Spinal cord (tissue), 3 donors: ENCODE measurements around the gene UHRF2.

GRCh38 chr9:6182653-6183432, 32.8 kb upstream of the IL33 start:
- PRO-cap, result no peak
- RAMPAGE, long total RNA, result no peak

DNA sequence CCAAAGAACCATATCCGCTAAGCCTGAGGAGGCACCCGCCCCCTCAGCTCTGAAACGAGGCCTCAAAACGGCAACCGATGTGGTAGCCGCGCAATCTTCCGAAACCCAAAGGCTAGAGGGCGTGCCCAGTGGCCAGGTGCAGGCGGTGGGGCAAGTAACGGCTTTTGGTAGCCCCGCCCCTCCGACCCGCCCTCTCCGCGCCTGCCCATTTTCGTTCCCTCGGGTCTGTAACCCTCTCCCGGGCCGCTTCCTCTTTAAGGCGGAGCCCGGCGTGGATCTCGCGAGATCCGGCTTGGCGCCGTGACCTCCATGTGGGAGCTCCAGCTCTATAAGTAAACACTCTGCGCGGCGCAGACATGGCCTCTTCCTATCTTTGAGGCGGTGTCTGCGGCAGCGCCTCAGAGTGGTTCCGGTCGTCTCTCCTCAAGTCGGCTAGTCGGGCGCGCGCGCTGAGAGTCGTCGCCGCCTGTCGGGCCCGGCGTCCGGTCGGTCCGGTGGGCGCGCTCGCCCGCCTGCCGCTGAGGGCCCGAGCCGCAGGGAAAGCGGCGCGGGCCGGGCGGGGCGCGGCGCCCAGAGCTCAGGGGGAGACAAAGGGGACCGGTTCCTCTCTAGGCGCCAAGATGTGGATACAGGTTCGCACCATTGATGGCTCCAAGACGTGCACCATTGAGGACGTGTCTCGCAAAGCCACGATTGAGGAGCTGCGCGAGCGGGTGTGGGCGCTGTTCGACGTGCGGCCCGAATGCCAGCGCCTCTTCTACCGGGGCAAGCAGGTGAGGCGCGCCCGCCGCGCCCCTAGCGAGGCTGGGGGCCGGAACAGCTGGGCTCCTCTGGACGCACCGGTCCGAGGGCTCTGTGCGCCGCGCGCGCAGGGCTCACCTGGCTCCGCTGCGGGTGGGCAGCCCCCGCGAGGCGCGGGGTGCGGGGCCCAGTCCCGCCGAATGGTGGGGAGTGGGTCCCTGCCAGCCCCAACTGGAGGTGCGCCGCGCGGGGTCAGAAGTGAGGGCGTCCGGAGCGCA, at the start of gene UHRF2:
Gene UHRF2 (plus strand): TSS at position 329 of the 1,019 bp plus-strand sequence.
- PRO-cap, result no peak
- RAMPAGE, long total RNA, result no peak

DNA sequence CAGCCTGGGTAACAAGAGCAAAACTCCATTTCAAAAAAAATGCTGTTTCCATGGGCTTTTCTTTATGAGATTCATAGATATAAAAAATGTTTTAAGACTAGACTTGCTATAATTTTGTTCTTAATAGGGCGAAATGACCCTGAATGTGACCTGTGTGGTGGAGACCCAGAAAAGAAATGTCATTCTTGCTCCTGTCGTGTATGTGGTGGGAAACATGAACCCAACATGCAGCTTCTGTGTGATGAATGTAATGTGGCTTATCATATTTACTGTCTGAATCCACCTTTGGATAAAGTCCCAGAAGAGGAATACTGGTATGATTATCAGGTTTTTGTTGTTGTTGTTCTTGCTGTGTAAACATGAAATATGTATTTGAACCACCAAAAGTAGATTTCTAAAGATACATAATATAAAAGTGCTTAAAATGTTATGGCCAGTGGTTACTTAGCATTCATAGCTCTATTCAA, 64.5 kb downstream of the UHRF2 start:
- PRO-cap, result no peak
- RAMPAGE, long total RNA, result no peak

- PRO-cap, result no peak
- RAMPAGE, long total RNA, result no peak
Measured at GRCh38 chr9:6485565-6486274, 72.7 kb downstream of the UHRF2 start.

GRCh38 chr9:6497858-6498609, 85.0 kb downstream of the UHRF2 start:
- PRO-cap, result no peak
- RAMPAGE, long total RNA, result no peak

- PRO-cap, result no peak
- RAMPAGE, long total RNA, result no peak
Measured at GRCh38 chr9:6638915-6639187, 6.7 kb downstream of the GLDC start.

DNA sequence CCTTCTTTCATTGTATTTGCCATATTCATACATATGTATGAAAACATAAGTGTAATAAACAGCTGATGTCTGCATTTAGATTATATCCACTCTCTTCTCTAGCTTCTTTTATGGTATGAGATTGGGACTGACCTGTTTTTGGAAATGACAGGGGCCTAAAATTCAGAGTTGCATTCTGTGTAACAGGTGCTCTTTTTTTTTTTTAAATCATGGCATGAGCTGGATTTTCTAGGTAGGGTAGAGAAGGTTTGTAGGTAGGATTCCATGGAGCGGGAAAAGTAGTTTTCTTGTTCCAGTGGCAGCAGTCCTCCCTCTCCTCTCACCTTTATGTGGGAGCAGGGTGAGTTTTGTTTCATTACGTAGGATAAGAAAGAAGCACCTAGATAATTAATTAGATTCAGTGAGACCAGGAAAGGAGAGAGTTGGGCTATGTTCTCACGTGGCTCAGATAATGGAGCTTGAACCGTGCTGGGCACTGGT, 132.7 kb downstream of the KDM4C start:
- PRO-cap, result no peak
- RAMPAGE, long total RNA, result no peak

GRCh38 chr9:6931671-6932325, 174.0 kb downstream of the KDM4C start:
- PRO-cap, result no peak
- RAMPAGE, long total RNA, result no peak

- PRO-cap, result no peak
- RAMPAGE, long total RNA, result no peak
Measured at GRCh38 chr9:7369300-7369870, 430.2 kb downstream of the DMAC1 start.

DNA sequence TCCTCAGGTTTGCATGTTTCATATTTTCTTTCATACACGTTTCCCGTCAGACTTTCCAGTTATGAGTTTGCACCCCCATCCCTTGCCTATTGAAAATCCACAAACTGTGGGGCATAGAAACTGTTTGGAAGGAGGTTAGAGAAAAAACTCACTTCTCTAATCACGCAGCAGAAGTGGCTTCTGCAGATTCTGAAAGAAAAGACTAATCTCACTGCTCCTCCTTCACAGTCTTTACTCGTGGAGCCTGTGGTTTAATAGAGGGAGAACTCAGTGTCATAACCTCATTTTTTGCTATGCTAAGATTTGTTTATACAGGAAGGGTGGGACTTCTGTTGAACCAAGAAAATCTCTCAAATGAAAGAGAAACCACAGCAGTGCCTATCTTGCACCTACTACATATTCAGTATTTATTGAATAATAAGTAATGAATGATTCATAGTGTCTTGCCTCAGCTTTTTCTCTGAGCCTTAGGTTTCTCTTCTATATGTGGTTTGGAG, 136.0 kb upstream of the DMAC1 start:
- PRO-cap, result no peak
- RAMPAGE, long total RNA, result no peak

- PRO-cap, result no peak
- RAMPAGE, long total RNA, result no peak
Measured at GRCh38 chr9:7957648-7958043, 158.1 kb upstream of the DMAC1 start.

DNA sequence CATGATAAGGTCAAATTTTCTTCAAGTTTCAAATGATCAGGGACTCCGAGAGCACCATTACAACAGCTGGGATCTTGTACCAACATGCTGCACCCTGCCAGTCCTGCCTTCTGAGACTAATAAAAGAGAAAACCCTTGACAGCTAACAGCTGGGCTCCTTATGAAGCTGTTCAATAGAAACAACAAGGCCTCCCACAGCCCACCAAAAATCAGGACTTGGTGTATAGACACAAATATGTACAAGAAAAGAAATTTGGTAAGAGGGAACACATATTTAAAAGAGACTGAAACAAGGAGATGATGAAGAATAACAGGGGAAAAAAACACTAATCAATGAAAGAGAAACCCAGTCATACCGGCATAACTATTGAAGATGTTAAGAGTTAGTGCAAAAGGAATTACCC, 985.4 kb upstream of the DMAC1 start:
- PRO-cap, result no peak
- RAMPAGE, long total RNA, result no peak

- PRO-cap, result no peak
- RAMPAGE, long total RNA, result no peak
Measured at GRCh38 chr9:8858467-8859159, 1059.0 kb upstream of the DMAC1 start.

DNA sequence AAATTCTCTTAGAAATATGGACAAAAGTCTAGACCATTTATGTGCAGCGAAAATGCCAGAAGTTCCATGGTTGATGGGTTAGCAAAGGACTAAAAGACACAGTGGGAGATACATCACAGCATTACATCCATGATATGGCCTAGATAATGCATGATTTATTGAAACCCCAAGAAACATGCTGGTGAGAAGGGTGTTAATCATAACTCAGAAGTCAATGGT, 836.1 kb upstream of the PTPRD start:
- PRO-cap, result no peak
- RAMPAGE, long total RNA, result no peak

- PRO-cap, result no peak
- RAMPAGE, long total RNA, result no peak
Measured at GRCh38 chr9:11901072-11901316, 792.2 kb upstream of the TYRP1 start.

DNA sequence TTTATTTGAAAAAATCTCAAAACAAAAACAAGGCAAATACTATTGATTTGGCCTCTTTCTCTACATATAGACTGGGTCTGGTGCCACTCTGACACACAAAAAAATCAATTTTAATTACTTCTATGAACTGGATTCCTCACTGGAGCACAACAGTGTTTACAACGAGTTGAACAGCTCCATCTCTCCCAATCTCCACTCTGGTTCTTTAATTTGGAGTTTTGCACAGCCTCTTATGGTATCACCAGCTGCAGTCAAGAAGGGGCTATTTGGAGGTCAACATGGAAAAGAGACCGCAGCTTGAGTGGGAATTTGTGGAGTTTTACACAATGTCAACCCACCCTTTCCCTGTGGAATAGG, 107.4 kb downstream of the LURAP1L start:
- PRO-cap, result no peak
- RAMPAGE, long total RNA, result no peak

GRCh38 chr9:13111915-13112172, 167.6 kb downstream of the MPDZ start:
- PRO-cap, result no peak
- RAMPAGE, long total RNA, result no peak

DNA sequence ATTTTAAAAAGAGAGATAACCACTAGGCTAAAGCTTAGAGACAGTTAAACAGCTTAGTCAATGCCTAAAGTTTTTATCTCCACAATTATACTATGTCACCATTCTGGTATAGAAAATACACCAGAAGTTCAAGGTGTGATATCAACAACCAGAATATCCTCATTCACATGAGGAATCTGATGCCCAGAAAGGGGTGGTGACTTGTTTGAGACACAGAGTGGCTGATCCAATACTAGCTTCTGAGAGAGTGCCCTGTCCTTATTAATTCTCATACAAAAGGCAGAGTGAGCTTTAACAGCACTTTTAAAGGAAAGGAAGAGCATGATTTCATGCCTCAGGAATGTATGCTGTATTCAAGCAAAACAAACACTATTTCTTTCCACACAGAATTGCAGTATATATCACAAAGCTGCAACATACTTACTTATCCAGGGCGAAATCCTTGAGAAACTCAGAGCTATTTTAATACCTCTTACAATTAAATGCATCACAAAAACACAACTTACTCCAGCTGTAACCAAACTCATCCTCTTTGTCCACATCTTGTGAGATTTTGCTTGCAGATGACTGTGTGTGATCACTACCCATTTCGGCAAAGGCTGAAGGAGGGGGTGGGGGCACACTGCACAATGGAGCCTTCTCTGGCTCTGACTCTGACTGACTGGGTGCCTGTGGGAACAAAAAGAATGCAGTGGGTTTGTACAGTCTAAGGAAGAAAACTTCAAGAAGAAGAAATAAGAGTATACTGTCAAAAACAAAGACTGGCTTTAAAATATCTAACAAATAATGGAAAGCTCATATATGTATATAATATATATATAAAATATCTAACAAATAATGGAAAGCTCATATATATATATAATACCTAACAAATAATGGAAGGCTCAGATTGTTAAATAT, 139.8 kb downstream of the MPDZ start:
- PRO-cap, result no peak
- RAMPAGE, long total RNA, result no peak

DNA sequence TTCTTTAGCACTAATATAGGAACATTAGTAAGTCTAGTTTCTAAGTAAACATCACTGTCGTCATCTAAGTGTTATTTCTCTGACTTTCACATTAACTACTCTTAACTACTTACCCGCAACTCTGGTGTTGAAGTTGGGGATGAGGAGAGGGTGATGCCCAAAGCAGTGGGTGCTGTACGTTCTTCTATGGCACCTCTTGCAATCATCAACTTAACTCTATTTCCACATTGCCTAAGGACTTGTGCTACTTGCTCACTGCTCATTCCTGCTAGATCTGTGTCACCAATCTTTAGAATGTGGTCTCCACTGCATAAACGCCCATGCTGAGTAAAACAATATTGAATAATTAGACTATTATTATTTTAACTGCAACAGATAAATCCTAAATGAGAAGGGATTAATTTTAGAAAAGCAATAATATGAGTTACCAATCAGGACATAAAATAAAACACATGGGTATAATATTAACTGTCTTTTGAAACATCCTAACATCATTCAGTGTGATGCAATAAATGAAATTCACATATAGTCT, 60.0 kb downstream of the MPDZ start:
- PRO-cap, result no peak
- RAMPAGE, long total RNA, result no peak

- PRO-cap, result no peak
- RAMPAGE, long total RNA, result no peak
Measured at GRCh38 chr9:13513734-13513974, 234.2 kb upstream of the MPDZ start.